ENCODE measurements around the gene PLPP4.

DNA sequence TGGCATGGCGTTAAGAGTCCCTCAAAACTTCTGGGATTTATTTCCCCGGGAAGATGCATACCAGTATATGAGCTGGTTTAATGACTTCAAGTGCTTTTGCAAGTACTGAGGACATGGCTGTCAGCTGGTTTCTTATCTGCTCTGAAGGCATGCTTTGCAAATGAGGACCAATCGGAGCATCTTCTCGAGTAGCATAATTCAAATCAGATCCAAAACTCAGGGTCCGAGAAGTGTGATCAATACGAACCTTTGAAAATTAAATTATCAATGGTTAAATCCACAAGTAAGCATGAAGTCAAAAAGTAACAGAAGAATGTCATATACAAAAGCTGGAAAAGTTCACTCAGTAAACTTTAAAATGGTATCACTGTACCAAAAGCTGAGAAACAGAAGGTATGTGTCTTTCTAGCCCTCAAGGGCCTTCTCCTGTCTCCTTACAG is 21.4 kb downstream of the EIF3A start:
- PRO-cap, result no peak
CAGE:
- cytosol, long polyA minus RNA, result no peak
- cytosol, long polyA plus RNA, result no peak
- long polyA plus RNA, result no peak
- nucleus, long polyA minus RNA, result no peak
- nucleus, long polyA plus RNA, result no peak

DNA sequence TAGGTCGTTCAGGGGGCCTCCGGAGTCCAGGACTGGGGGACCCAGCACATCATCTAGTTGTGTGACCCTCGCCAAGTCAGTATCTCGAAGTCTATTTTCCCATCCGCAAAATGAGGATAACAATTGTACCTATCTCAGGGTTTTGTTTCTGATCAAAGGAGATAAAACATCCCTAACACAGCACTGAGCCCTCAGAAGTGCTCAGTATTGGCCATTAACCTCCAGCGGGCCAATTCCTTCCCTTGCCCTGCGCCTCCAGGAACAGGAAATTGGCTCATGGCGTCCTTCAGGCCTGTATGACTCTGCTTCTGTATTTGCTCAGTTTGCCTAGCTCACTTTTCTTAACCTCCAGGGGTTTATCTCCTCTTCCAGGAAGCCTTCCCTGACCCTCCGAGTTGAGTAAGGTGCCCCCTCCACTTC is 897 bp upstream of the SFXN4 start:
- PRO-cap, result no peak
CAGE:
- cytosol, long polyA minus RNA, result no peak
- cytosol, long polyA plus RNA, result no peak
- long polyA plus RNA, result no peak
- nucleus, long polyA minus RNA, result no peak
- nucleus, long polyA plus RNA, result no peak

- PRO-cap, result no peak
CAGE:
- cytosol, long polyA minus RNA, result no peak
- cytosol, long polyA plus RNA, result no peak
- long polyA plus RNA, result no peak
- nucleus, long polyA minus RNA, result no peak
- nucleus, long polyA plus RNA, result no peak
Observed at GRCh38 chr10:119240988-119241867, 33.9 kb downstream of the GRK5 start.

DNA sequence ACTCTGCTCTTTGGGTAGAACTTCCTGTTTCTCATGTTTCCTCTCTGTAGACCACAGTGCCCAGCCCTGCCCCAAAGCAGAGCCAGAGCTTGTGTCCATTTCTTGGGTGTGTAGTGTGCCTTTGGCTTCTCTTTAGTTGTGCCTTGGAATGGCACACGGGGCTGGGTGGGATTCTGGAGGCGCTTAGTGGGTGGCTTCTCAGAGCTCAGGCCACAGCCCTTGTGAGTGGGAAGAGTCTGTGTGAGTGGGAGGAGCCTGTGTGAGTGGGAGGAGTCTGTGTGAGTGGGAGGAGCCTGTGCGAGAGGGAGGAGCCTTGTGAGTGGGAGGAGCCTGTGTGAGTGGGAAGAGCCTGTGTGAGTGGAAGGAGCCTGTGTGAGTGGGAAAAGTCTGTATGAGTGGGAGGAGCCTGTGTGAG is 152.8 kb downstream of the GRK5 start:
- PRO-cap, result no peak
CAGE:
- cytosol, long polyA minus RNA, result no peak
- cytosol, long polyA plus RNA, result no peak
- long polyA plus RNA, result no peak
- nucleus, long polyA minus RNA, result no peak
- nucleus, long polyA plus RNA, result no peak

GRCh38 chr10:119377837-119378405 is 164.6 kb downstream of the RGS10 start:
- PRO-cap, result no peak
CAGE:
- cytosol, long polyA minus RNA, result no peak
- cytosol, long polyA plus RNA, result no peak
- long polyA plus RNA, result no peak
- nucleus, long polyA minus RNA, result no peak
- nucleus, long polyA plus RNA, result no peak

DNA sequence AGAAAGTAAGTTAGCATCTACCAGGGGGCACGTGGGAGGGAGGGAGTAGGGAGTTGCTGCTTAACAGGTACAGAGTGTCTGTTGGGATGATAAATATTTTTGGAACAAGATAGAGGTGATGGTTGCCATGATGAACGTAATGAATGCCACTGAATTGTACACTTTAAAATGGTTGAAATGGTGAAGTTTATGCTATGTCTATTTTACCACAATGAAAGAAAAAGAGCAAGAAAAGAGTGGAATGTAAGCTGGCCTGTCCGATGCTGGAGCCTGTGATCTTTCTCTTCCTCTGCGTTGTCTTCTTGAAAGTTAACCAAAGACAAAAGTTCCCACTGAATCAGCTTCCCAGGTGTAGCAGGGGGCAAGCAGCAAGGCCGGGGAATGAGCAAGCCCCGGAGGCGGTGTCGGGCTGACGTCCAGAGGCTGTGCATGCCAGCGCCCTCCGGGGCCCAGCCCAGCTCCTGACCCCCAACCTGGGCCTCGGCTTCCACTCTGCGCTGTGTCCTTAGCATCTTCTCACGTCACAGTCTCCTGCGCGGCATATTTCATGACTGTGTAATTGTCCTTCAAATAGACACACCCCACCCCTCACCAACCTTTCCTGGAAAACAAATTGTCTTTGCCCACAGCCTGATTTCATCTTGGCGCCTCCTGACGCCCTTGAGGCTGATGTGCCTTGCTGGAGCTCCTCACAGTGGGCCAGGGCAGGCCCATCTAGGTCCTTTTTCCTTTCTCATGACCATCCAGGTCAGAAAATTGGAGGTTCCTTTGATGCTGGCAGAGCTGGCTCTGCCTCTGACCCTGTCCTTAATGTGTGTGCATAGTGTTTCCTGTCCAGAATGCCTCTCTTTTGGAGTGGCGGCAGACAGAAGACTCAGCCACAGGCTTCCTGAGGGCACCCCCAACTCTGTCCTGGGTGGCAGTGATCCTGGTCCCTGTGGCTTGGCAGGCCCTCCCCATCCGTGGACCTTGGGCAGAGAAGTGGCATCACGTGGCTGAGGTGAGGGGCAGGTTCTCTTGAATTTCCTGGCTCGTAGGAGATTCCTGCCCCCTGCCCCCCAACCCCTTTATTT is 133.5 kb downstream of the RGS10 start:
- PRO-cap, result no peak
CAGE:
- cytosol, long polyA minus RNA, result no peak
- cytosol, long polyA plus RNA, result no peak
- long polyA plus RNA, result no peak
- nucleus, long polyA minus RNA, result start-site peak on the minus strand centred at position 311 of the sequence, 39 bp wide, 8 reads
- nucleus, long polyA plus RNA, result no peak

GRCh38 chr10:119413779-119414663 is 128.5 kb downstream of the RGS10 start:
- PRO-cap, result no peak
CAGE:
- cytosol, long polyA minus RNA, result no peak
- cytosol, long polyA plus RNA, result no peak
- long polyA plus RNA, result no peak
- nucleus, long polyA minus RNA, result no peak
- nucleus, long polyA plus RNA, result no peak

- PRO-cap, result no peak
CAGE:
- cytosol, long polyA minus RNA, result no peak
- cytosol, long polyA plus RNA, result no peak
- long polyA plus RNA, result no peak
- nucleus, long polyA minus RNA, result no peak
- nucleus, long polyA plus RNA, result no peak
Observed at GRCh38 chr10:119519264-119520000, 23.1 kb downstream of the RGS10 start.

DNA sequence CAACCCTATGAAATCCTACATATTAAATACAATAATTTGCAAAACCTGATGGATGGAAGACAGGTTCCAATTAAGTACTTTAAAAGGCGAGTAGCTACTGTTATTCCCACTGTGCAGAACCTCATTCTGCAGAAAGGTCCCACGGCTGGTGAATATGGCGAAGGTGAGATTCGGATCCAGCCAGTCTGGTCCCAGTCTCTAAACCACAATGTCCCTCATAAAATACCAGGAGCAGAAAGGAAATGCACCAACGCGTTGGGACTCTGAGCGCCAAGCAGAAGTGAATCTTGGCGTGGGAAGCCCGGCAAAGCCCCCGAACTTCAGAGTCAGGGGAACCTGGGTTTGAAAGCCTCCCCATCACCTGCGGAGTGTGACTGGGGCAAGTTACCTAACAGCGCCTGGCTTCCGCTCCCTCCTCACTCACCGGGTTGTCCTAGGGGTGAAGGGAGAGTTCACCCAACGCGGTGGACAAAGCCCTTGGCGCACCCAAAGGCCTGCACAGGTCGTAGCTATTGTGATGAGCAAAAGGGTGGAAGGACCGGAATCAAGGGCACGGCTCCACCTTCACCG is 1.1 kb downstream of the RGS10 start:
- PRO-cap, result no peak
CAGE:
- cytosol, long polyA minus RNA, result no peak
- cytosol, long polyA plus RNA, result no peak
- long polyA plus RNA, result no peak
- nucleus, long polyA minus RNA, result no peak
- nucleus, long polyA plus RNA, result no peak

DNA sequence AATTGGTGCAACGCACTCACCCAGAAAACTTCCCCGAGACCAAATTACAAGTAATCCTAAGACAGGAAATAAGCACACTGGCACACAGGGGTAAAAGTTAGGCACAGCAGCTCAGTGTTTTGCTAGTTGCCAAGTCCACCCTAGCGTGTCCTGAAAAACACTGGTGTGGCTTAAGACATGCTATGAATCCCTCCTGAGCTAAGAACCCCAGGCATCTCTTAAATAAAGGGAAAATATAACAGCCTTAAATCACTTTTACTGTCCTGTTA is 1.8 kb upstream of the RGS10 start:
- PRO-cap, result no peak
CAGE:
- cytosol, long polyA minus RNA, result no peak
- cytosol, long polyA plus RNA, result no peak
- long polyA plus RNA, result no peak
- nucleus, long polyA minus RNA, result no peak
- nucleus, long polyA plus RNA, result no peak

DNA sequence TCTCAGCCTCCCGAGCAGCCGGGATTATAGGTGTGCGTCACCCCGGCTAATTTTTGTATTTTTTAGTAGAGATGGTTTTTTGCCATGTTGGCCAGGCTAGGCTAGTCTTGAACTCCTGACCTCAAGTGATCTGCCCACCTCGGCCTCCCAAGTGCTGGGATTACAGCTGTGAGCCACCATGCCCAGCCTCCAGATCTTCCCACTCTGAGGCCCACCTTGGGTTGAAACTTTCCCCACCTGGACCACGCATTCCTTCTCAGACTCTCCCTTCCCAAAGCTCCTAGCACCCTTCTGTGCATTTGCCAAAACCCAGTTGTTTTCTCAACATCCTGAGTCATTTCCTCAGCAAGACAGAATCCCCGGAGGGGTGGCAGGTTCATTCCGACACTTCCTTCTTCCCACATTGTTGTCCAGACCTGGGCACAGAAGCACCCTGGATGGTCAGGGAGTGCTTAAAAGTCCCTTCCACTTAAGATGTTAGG is 28.8 kb downstream of the BAG3 start:
- PRO-cap, result bidirectional peak, plus-strand start at position 403 of the sequence, minus-strand start at position 293 of the sequence
CAGE:
- cytosol, long polyA minus RNA, result no peak
- cytosol, long polyA plus RNA, result no peak
- long polyA plus RNA, result no peak
- nucleus, long polyA minus RNA, result no peak
- nucleus, long polyA plus RNA, result no peak

GRCh38 chr10:119737846-119738193 is 12.0 kb downstream of the INPP5F start:
- PRO-cap, result bidirectional peak, plus-strand start at chr10:119738073, minus-strand start at chr10:119738012
CAGE:
- cytosol, long polyA minus RNA, result no peak
- cytosol, long polyA plus RNA, result no peak
- long polyA plus RNA, result no peak
- nucleus, long polyA minus RNA, result no peak
- nucleus, long polyA plus RNA, result no peak

- PRO-cap, result no peak
CAGE:
- cytosol, long polyA minus RNA, result no peak
- cytosol, long polyA plus RNA, result no peak
- long polyA plus RNA, result no peak
- nucleus, long polyA minus RNA, result no peak
- nucleus, long polyA plus RNA, result no peak
Observed at GRCh38 chr10:119783568-119784006, 57.7 kb downstream of the INPP5F start.

DNA sequence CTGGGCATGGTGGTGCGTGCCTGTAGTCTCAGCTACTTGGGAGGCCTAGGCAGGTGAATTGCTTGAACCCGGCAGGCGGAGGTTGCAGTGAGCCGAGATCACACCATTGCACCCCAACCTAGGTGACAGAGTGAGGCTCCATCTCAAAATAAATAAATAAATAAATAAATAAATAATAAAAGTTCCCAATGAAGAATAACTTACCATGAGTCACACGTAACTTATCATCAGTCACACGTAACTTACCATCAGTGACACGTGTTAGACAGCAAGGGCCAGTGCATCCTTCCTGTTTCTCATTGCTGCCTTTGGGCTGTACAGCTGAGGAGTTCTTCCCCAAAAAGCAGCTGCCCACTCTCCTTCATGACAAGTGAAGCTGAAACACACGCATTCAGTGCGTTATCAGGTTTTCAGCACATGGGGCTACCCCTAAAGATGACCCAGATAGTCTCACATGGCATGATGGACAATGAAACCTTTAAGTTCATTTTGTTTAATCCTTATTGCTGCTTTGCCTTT is 58.3 kb downstream of the MCMBP start:
- PRO-cap, result no peak
CAGE:
- cytosol, long polyA minus RNA, result no peak
- cytosol, long polyA plus RNA, result no peak
- long polyA plus RNA, result no peak
- nucleus, long polyA minus RNA, result no peak
- nucleus, long polyA plus RNA, result no peak

- PRO-cap, result no peak
CAGE:
- cytosol, long polyA minus RNA, result no peak
- cytosol, long polyA plus RNA, result no peak
- long polyA plus RNA, result no peak
- nucleus, long polyA minus RNA, result no peak
- nucleus, long polyA plus RNA, result no peak
Observed at GRCh38 chr10:119830560-119831569, 41.8 kb downstream of the MCMBP start.

GRCh38 chr10:120355054-120355408 is 102.0 kb upstream of the PLPP4 start:
- PRO-cap, result no peak
CAGE:
- cytosol, long polyA minus RNA, result no peak
- cytosol, long polyA plus RNA, result no peak
- long polyA plus RNA, result no peak
- nucleus, long polyA minus RNA, result no peak
- nucleus, long polyA plus RNA, result no peak

GRCh38 chr10:120456707-120457551 is at the start of gene PLPP4:
Gene PLPP4 (plus strand): TSS chr10:120457227.
- PRO-cap, result bidirectional peak, plus-strand start at chr10:120457227, minus-strand start at chr10:120456832
CAGE:
- cytosol, long polyA minus RNA, result no peak
- cytosol, long polyA plus RNA, result start-site peak on the plus strand at chr10:120457215-120457258, 75 and 55 reads in 2 replicates
- long polyA plus RNA, result no peak
- nucleus, long polyA minus RNA, result no peak
- nucleus, long polyA plus RNA, result start-site peak on the plus strand at chr10:120457227-120457247, 20 and 50 reads in 2 replicates

DNA sequence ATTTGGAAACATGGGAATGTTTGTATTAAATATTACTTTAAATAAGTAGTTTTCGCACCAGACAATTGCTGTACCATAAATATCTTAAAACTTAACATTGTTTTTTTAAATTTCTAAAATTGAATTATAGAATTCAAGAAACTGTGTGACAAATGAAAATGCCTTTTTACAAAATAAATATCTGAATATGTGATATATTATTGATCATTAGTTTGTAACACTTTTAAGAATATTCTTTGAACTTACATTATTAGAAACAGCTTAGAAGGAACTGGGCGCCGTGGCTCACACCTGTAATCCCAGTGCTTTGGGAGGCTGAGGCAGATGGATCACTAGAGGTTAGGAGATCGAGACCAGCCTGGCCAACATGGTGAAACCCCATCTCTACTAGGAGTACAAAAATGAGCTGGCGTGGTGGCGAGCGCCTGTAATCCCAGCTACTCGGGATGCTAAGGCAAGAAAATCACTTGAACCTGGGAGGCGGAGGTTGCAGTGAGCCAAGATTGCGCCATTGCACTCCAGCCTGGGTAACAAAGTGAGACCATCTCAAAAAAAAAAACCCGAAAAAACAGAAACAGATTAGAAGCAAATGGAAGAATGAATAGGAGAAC is 29.1 kb downstream of the WDR11 start:
- PRO-cap, result no peak
CAGE:
- cytosol, long polyA minus RNA, result no peak
- cytosol, long polyA plus RNA, result no peak
- long polyA plus RNA, result no peak
- nucleus, long polyA minus RNA, result no peak
- nucleus, long polyA plus RNA, result no peak

DNA sequence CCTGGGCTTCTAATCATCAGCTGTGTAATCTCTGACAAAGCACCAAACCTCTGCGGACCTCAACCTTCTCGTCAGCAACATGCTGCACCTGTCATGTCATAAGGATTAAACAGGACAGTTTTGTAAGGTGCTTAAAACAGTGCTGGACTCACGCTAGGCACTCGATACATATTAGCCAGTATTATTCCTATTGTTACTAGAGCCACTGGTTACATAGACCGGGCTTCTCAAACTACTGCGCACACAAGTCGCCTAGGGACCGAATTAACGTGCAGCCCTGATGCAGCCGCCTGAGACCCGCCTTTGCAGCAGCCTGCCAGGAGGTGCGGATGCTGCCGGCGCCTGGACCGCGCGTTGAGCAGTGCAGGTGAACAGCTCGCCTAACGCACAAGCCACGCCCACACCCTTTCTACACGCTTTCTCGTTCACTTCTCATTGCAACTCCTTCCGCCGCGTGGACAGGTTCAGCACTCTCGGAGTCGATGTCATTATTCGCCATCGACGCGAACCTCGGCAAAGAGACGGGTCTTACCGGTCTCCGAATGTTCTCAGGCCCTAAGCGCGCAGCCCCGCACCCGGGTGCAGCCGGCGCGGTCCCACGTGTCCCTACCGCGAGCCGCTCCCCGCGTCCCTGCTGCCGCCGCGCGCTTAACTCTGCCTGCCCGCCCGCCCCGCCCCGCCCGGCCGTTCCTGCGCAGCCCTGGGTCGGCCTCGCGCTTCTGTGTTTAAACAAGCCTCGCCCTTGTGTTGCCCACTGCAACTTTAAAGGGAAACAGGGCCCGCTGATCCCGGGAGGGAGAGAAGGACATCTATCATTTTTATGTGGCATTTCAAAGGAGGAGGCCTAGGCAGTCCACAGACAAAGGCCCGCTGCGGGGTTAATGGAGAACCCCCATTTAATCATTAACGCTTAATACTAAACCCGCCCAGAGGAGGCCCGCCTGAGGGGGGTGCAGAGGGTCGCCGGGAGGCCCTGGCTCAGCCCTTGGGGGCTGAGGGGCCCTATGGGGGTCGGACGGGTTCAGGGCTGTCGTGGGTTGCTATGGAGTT is 128.3 kb downstream of the WDR11 start:
- PRO-cap, result no peak
CAGE:
- cytosol, long polyA minus RNA, result no peak
- cytosol, long polyA plus RNA, result no peak
- long polyA plus RNA, result no peak
- nucleus, long polyA minus RNA, result no peak
- nucleus, long polyA plus RNA, result no peak

GRCh38 chr10:120980213-120980581 is 129.0 kb downstream of the WDR11 start:
- PRO-cap, result no peak
CAGE:
- cytosol, long polyA minus RNA, result no peak
- cytosol, long polyA plus RNA, result no peak
- long polyA plus RNA, result no peak
- nucleus, long polyA minus RNA, result no peak
- nucleus, long polyA plus RNA, result no peak